Testis (tissue), 5 donors: ENCODE results near the gene ORC6.

GRCh38 chr16:46688977-46690006 is at the start of gene ORC6:
Gene ORC6 (plus strand): TSS chr16:46689659.
- PRO-cap, 3 experiments, result peak in 3 of 3 experiments; most common plus-strand start chr16:46689694 (in 3); most common minus-strand start chr16:46689194 (in 3)
- RAMPAGE, long total RNA, 2 experiments, result start-site peak on the plus strand in 2 of 2 experiments, at chr16:46689607-46689763 at its widest, 693 to 1,128 reads per replicate; start-site peak on the minus strand in 2 of 2 experiments, at chr16:46689142-46689186 at its widest, 2,618 to 3,178 reads per replicate
- RRBS, result 1% methylated on average over 11 of the region's 87 CpGs

DNA sequence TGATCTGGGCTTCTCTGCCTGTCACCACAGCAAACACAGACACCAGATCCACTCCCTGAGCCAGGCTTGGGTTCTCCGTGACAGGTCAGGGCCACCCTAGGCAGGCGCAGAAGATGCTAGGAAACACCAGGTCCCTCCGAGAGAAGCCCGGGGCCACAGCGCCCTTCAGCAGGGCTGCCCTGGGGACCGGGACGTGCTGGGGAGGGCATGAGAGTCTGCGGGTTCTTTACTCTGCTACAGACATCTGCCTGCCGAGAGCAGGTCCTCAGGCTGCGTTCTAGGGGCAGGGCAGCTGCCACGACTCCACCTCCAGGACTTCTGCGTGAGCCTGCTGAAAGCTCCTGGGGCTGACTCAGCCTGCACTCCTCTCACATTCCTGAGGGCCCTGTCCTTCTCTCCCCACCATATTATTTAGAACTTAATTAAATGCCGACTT is 11.5 kb downstream of the MYLK3 start:
- PRO-cap, 3 experiments, result peak in 3 of 3 experiments; most common plus-strand start position 268 of the sequence (in 1); most common minus-strand start position 246 of the sequence (in 3)
- RAMPAGE, long total RNA, 2 experiments, result no peak in any of the 2 experiments
- RRBS, result 84% methylated on average over 3 of the region's 13 CpGs

- PRO-cap, 3 experiments, result no peak in any of the 3 experiments
- RAMPAGE, long total RNA, 2 experiments, result no peak in any of the 2 experiments
- RRBS, result no CpG with 5 or more reads among the region's 28 CpGs
These were observed 974 bp downstream of the GPT2 start for GRCh38 chr16:46884985-46885687.

GRCh38 chr16:46922068-46922939 is 38.1 kb downstream of the GPT2 start:
- PRO-cap, 3 experiments, result no peak in any of the 3 experiments
- RAMPAGE, long total RNA, 2 experiments, result no peak in any of the 2 experiments
- RRBS, result 89% methylated on average over 3 of the region's 17 CpGs

- PRO-cap, 3 experiments, result peak in 3 of 3 experiments; most common plus-strand start chr16:46973056 (in 3); most common minus-strand start chr16:46972988 (in 1)
- RAMPAGE, long total RNA, 2 experiments, result no peak in any of the 2 experiments
- RRBS, result 1% methylated on average over 43 of the region's 88 CpGs
These were observed 670 bp downstream of the DNAJA2 start for GRCh38 chr16:46972483-46973524.

DNA sequence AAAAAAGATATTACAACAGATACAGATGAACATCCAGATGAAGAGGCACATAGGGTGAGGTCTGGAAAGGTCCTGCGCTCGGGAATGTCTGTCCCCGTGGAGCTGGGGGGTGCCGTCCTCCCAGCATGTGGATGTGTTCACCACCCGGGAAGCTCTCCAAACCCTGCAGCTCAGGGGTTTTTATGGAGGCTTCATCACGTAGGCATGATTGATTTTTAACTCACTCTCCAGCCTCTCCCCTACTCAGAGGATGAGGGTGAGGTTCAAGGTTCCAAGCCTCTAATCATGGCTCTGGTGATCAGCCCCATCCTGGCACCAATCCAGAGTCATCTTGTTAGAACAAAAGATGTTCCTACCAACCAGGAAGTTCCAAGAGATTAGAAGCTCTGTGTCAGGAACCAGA is 85.1 kb upstream of the DNAJA2 start:
- PRO-cap, 3 experiments, result no peak in any of the 3 experiments
- RAMPAGE, long total RNA, 2 experiments, result no peak in any of the 2 experiments
- RRBS, result no CpG with 5 or more reads among the region's 6 CpGs

GRCh38 chr16:47142354-47143311 is 1.1 kb downstream of the NETO2 start:
- PRO-cap, 3 experiments, result peak in 2 of 3 experiments; most common plus-strand start chr16:47142647 (in 2); most common minus-strand start chr16:47142546 (in 1)
- RAMPAGE, long total RNA, 2 experiments, result no peak in any of the 2 experiments
- RRBS, result 1% methylated on average over 7 of the region's 63 CpGs

- PRO-cap, 3 experiments, result peak in 2 of 3 experiments; most common plus-strand start chr16:47143495 (in 1); most common minus-strand start chr16:47143494 (in 1)
- RAMPAGE, long total RNA, 2 experiments, result no peak in any of the 2 experiments
- RRBS, result 1% methylated on average over 49 of the region's 68 CpGs
These were observed 422 bp downstream of the NETO2 start for GRCh38 chr16:47143312-47143734.

GRCh38 chr16:47634127-47634705 is 173.1 kb downstream of the PHKB start:
- PRO-cap, 3 experiments, result no peak in any of the 3 experiments
- RAMPAGE, long total RNA, 2 experiments, result start-site peak on the plus strand in 1 of 2 experiments, at chr16:47634119-47634616 at its widest, 28 reads per replicate
- RRBS, result no CpG with 5 or more reads among the region's 1 CpG

GRCh38 chr16:47688660-47689224 is 227.6 kb downstream of the PHKB start:
- PRO-cap, 3 experiments, result no peak in any of the 3 experiments
- RAMPAGE, long total RNA, 2 experiments, result start-site peak on the plus strand in 1 of 2 experiments, at chr16:47689064-47689126 at its widest, 26 reads per replicate
- RRBS, result no CpG with 5 or more reads among the region's 4 CpGs

- PRO-cap, 3 experiments, result no peak in any of the 3 experiments
- RAMPAGE, long total RNA, 2 experiments, result no peak in any of the 2 experiments
- RRBS, result no CpG with 5 or more reads among the region's 8 CpGs
These were observed 268.2 kb downstream of the ABCC12 start for GRCh38 chr16:47887483-47888185.

- PRO-cap, 3 experiments, result no peak in any of the 3 experiments
- RAMPAGE, long total RNA, 2 experiments, result no peak in any of the 2 experiments
- RRBS, result no CpG with 5 or more reads among the region's 18 CpGs
These were observed 186.6 kb downstream of the C16orf78 start for GRCh38 chr16:49560019-49560710.

- PRO-cap, 3 experiments, result peak in 2 of 3 experiments; most common minus-strand start chr16:49575545 (in 1)
- RAMPAGE, long total RNA, 2 experiments, result no peak in any of the 2 experiments
- RRBS, result no CpG with 5 or more reads among the region's 19 CpGs
These were observed 201.8 kb downstream of the C16orf78 start for GRCh38 chr16:49575135-49575973.

- PRO-cap, 3 experiments, result no peak in any of the 3 experiments
- RAMPAGE, long total RNA, 2 experiments, result no peak in any of the 2 experiments
These were observed 226.5 kb downstream of the ZNF423 start for GRCh38 chr16:49629459-49629757.

GRCh38 chr16:49698197-49698906 is 157.6 kb downstream of the ZNF423 start:
- PRO-cap, 3 experiments, result no peak in any of the 3 experiments
- RAMPAGE, long total RNA, 2 experiments, result no peak in any of the 2 experiments
- RRBS, result 8% methylated on average over 10 of the region's 32 CpGs

DNA sequence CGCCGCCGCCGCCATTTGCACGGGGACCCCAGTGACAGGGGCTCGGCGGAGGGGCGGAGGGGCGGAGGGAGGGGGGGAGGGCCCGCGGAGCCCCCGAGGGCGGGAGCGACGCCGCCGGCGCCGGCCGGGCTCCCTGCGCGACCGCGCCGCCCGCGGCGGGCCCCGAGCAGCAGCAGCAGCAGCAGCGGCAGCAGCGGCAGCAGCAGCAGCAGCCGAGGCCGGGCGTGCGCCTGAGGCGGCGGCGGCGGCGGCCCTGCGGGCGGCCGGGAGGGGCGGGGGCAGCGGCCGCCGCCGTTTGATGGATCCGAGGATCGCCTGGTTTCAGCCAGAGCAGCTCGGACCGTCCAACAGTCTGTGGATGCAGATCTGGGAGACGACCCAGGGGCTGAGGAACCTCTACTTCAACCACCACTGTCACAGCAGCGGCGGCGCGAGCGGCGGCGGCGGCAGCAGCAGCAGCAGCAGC is 251 bp downstream of the TENT4B start:
- PRO-cap, 3 experiments, result peak in 2 of 3 experiments; most common plus-strand start position 328 of the sequence (in 2)
- RAMPAGE, long total RNA, 2 experiments, result no peak in any of the 2 experiments
- RRBS, result 2% methylated on average over 20 of the region's 61 CpGs

DNA sequence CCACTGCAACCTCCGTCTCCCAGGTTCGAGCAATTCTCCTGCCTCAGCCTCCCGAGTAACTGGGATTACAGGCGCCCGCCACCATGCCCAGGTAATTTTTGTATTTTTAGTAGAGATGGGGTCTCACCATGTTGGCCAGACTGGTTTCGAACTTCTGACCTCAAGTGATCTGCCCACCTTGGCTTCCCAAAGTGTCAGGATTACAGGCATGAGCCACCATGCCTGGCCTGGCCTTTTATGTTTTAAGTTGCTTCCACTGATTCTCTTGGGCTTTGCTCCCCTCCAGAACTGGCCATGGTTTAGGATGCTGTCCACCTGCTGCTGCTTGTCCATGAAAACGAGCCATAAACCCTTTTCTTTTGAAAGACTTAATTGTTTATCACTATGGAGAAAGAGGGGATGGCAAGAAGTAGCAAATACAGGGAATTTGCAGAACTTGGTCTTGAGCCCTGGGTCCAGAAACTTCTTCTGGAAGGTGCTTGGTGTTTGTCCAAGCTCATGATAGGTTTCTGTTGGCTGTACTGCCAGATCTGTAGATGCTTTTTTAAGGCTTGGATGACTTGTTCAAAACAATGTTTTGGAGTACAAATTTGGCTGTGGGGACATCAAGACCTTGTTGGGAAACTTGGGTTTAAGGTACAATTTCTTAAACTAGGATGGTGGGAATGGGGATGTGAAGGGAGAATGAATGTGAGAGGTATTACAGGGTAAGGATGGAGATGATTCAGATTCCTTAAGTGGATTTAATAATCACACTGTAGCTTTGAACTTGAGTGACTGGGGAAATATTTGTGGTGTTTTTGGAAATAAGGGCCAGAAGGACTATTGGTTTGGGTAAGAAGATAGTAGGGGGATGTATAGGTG is 5.3 kb downstream of the TENT4B start:
- PRO-cap, 3 experiments, result no peak in any of the 3 experiments
- RAMPAGE, long total RNA, 2 experiments, result no peak in any of the 2 experiments
- RRBS, result no CpG with 5 or more reads among the region's 7 CpGs

GRCh38 chr16:50223181-50224036 is 42.9 kb upstream of the ADCY7 start:
- PRO-cap, 3 experiments, result no peak in any of the 3 experiments
- RAMPAGE, long total RNA, 2 experiments, result no peak in any of the 2 experiments
- RRBS, result no CpG with 5 or more reads among the region's 5 CpGs

- PRO-cap, 3 experiments, result no peak in any of the 3 experiments
- RAMPAGE, long total RNA, 2 experiments, result no peak in any of the 2 experiments
- RRBS, result no CpG with 5 or more reads among the region's 8 CpGs
These were observed 30.8 kb upstream of the ADCY7 start for GRCh38 chr16:50235304-50236156.

- PRO-cap, 3 experiments, result no peak in any of the 3 experiments
- RAMPAGE, long total RNA, 2 experiments, result no peak in any of the 2 experiments
- RRBS, result no CpG with 5 or more reads among the region's 8 CpGs
These were observed 17.1 kb downstream of the ADCY7 start for GRCh38 chr16:50283290-50283932.